Mammary microvascular endothelial cell (primary cell): ENCODE results near the gene SLC25A43.

- RAMPAGE, long total RNA = no peak
Observed at GRCh38 chrX:118978269-118978837, 3.9 kb downstream of the LONRF3 start.

DNA sequence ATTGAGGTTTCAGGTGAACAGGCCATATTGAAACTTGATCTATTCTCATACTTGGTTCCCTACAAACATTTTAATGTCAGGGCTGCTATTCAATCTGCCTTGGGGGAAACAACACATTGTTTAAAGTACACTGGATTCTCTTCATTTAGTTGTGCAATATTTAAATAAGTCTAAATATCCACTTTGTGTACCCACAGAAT is 3.1 kb downstream of the PGRMC1 start:
- RAMPAGE, long total RNA = no peak

- RAMPAGE, long total RNA = no peak
Observed at GRCh38 chrX:119240091-119240511, 4.0 kb downstream of the PGRMC1 start.

- RAMPAGE, long total RNA = no peak
Observed at GRCh38 chrX:119399016-119400069, at the start of gene SLC25A43. SLC25A43 (plus strand) TSS chrX:119399336.

GRCh38 chrX:119486651-119487357 is 18.6 kb downstream of the SLC25A5 start:
- RAMPAGE, long total RNA = no peak

- RAMPAGE, long total RNA = no peak
Observed at GRCh38 chrX:119647898-119648615, 44.9 kb downstream of the SEPTIN6 start.

DNA sequence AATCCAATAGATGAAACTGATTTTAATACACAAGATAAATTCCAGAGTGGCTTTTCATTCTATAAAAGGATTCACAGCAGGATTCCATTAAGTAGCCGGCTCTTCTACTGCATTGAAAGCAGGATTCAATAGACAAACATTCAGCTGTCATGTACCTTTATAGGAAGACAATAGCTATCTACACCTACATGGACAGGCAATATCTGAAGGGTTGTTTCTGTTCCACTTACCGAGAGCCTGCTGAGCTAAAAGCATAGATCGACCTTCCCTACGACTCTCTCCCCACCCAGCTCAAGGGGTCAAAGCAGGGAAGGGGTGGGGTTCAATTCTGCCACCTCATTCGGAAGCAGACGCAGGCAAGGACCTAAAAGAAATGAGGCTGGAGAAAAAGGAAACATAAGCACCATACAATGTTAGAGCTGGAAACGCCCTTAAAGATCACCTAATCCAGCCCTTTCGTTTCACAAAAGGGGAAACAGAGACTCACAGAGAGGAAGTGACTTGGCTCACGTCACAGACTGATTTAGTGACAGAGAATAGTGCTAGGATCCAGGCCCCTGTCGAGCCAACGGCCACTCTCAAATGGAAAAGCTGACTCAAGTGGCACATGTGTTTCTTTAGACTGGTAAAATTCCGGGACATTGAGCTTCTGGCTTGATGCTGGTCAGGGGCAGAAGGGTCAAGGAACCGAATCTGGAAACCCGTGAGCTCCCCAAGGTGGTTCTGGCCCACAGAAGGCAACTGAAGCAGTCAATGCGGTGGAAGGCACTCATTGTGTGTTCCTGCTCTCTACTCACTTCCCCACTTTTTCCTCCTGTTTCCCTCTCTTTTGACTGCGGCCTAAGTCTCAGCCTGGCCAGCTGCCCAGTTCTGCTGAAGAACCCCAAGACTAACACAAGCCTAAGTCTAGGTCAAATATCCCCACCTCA is 7.6 kb downstream of the SEPTIN6 start:
- RAMPAGE, long total RNA = no peak

DNA sequence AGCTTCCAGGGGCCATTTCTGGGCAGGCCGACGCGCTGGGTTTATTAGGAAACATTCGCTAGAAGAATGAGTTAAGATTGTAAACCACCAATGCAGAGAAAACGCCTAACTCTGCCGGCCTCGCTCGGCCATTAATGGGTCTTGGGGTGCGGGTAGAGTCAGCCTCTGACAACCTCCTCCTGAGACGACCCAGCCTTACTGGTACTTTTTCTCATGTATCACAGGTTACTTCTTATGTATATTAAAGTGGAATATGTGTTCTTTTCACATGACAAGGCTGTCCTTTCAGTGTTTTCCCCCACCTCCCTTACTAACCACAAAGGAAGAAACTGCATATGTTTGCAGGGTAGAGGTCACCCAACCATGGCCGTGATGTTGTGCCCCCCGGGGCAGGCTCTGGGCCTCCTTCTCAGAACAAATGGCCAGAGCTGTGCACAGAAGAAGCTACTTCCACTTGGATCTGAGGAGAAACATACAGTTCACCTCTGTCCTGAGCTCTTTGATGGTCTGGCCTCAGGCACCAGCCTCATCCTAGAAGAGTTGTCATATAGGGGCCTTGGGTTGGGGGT is 1.6 kb downstream of the SOWAHD start:
- RAMPAGE, long total RNA = no peak

DNA sequence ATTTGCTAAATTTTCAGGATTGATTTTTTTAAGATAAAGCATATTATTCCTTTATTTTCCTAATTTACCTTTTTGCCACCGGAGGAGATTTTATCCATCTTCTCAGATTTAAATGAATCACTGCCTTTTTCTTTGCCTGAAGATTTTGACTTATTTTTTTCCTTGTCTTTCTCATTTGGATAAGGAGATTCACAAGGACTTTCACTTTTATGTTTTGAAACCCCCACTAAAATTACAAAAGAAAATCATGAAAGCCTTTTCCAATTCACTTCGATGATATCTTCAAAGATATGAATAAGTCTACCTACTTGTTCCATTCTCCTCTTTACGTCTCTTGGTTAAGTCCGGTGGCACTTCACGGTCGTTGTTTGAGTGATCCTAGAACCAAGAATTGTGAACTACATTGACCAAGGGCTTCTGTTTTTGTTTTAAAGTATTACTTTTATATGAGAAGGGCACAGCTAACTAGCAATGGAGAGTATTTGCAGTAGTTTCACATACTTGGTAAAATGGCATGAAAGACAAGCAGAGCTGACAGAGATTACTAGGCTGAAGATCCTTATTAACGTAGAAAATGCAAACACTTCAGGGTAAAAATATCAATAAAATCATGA is 119.4 kb downstream of the THOC2 start:
- RAMPAGE, long total RNA = no peak

- RAMPAGE, long total RNA = no peak
Observed at GRCh38 chrX:123731649-123731902, 1.3 kb downstream of the THOC2 start.

DNA sequence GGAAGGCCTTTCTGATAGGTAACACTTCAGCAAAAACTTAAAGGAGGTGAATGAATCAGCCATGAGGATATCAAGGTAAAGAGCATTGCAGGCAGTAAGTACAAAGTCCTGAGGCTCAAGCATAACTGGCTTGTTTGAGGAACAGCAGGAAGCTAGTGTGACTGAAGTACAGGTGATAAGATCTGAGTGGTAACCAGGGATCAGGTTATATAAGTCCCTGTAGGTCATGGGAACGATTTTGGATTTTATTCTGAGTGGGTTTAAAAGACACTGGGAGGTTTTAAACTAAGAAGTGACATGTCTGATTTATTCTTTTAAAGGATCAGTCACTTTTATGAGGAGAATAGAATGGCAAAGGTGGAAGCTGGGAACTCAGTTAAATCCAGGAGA is 47.1 kb upstream of the THOC2 start:
- RAMPAGE, long total RNA = no peak

DNA sequence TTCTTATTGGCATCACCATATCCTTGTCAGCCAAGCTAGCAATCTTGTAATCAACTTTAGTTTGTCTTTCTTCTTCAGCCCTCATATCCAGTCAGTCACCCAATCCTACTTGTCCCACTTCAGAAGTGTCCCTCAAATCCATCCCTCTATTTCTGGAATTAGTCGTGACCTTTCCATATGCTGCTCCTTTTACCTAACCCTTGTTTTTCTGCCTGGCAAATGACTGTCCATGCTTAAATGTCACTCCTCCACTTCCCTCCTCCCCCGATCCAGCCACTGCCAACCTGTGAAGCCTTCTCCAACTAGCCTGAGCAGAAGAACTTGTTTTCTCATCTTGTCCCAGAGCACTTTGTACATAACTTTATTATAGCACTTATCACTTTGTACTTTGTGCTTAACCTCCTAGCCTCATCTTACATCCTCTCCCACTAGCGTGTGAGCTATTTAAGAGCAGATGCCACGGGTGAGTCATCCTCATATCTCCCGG is 46.6 kb downstream of the XIAP start:
- RAMPAGE, long total RNA = no peak

GRCh38 chrX:123962262-123962618 is 734 bp downstream of the STAG2 start:
- RAMPAGE, long total RNA = no peak

DNA sequence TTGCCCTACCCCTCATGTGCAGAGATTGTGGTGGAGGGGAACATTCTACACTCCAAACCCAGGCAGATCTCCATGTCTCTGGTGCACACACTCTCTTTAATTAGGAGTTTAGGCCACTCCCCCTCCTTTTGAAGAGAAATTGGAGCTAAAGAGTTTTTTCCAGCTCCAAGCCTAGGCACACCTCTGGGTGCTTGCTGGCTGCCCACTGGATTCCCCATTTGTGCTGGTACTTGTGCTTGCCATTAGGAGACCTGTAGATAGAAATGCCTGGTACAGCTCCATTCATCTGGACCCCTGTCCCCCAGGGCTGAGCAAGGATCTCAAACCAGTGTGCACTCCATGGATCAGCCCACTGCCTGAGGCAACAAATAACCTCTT is 64.3 kb downstream of the PRR32 start:
- RAMPAGE, long total RNA = no peak

- RAMPAGE, long total RNA = no peak
Observed at GRCh38 chrX:129532454-129533037, 7.5 kb upstream of the OCRL start.

GRCh38 chrX:129577442-129577923 is 37.4 kb downstream of the OCRL start:
- RAMPAGE, long total RNA = no peak

GRCh38 chrX:129777784-129778065 is 2.0 kb upstream of the SASH3 start:
- RAMPAGE, long total RNA = no peak

- RAMPAGE, long total RNA = no peak
Observed at GRCh38 chrX:129781783-129782086, 2.0 kb downstream of the SASH3 start.

- RAMPAGE, long total RNA = no peak
Observed at GRCh38 chrX:129788413-129788612, 8.6 kb downstream of the SASH3 start.

DNA sequence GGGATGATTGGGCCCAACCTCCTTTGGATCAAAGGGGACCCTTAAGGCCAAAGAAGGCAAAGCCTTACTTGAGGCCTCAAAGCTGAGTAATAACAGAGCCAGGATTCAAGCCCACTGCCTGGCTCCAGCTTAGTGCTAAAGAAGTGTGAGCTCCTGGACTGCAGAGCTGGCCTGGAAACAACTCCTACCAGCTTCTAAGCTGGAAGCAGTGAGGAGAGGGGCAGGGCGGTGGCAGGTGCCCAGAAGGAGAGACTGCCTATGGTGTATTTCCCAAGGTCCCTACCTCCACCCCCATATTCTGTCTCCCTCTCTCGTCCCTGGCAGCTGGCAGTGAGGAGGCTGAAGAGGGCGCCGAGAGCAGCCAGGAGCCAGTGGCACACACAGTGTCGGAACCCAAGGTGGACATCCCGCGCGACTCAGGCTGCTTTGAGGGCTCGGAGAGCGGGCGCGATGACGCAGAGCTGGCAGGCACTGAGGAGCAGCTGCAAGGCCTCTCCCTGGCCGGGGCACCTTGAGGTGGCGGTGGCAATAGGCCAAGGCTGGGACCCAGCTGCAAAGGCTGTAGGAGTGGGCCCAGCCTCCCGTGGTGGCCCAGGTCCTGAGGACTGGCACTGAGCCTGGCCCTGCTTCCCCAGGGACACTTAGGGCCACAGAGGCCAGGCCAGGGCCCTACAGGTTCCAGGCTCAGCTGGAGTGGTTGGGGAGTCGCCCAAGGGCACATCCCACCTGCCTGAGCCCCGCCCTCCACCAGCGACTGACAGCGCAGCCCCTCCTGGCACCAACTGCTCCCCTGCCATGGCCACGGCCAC is 13.8 kb downstream of the SASH3 start:
- RAMPAGE, long total RNA = no peak